Heart left ventricle (tissue), 7 donors: ENCODE measurements around a stretch of chr4.

DNA sequence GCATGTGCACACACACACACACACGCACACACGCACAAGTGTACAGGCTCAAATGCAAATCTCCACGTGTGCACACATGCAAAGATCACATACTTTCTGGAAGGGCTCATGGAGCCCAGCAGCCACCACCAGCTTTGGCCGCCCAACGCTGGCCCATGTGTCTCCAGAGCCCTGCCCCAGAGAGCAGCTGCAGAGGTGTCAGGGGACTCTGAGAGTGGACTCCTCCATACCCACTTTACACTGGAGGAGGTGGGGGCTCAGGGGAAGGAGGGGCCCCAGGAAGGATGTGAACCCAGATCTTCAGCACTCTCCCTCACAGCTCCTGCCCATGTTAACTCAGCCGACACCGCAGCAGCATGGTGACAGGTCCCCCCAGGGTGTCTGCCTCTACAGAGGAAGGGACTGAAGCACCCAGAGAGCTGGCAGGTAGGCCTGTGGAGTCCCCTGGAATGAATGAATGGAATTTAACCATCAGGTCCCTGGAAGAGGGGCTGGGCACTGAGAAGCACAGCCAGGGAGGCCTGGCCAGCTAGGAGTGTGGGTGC is 21.7 kb downstream of the SH3BP2 start:
- PRO-cap, 6 experiments: no peak in any of the 6 experiments
- RAMPAGE, long total RNA, 2 experiments: no peak in any of the 2 experiments
- RRBS: no CpG with 5 or more reads among the region's 7 CpGs

GRCh38 chr4:2893842-2894138 is 40.8 kb downstream of the MFSD10 start:
- PRO-cap, 6 experiments: no peak in any of the 6 experiments
- RAMPAGE, long total RNA, 2 experiments: no peak in any of the 2 experiments
- RRBS: no CpG with 5 or more reads among the region's 4 CpGs

GRCh38 chr4:2922636-2923038 is 12.0 kb downstream of the MFSD10 start:
- PRO-cap, 6 experiments: no peak in any of the 6 experiments
- RAMPAGE, long total RNA, 2 experiments: no peak in any of the 2 experiments
- RRBS: no CpG with 5 or more reads among the region's 4 CpGs

GRCh38 chr4:2932720-2933246 is 1.8 kb downstream of the MFSD10 start:
- PRO-cap, 6 experiments: no peak in any of the 6 experiments
- RAMPAGE, long total RNA, 2 experiments: no peak in any of the 2 experiments
- RRBS: no CpG with 5 or more reads among the region's 10 CpGs

GRCh38 chr4:2954175-2954624 is 9.0 kb downstream of the NOP14 start:
- PRO-cap, 6 experiments: no peak in any of the 6 experiments
- RAMPAGE, long total RNA, 2 experiments: no peak in any of the 2 experiments
- RRBS: no CpG with 5 or more reads among the region's 10 CpGs

DNA sequence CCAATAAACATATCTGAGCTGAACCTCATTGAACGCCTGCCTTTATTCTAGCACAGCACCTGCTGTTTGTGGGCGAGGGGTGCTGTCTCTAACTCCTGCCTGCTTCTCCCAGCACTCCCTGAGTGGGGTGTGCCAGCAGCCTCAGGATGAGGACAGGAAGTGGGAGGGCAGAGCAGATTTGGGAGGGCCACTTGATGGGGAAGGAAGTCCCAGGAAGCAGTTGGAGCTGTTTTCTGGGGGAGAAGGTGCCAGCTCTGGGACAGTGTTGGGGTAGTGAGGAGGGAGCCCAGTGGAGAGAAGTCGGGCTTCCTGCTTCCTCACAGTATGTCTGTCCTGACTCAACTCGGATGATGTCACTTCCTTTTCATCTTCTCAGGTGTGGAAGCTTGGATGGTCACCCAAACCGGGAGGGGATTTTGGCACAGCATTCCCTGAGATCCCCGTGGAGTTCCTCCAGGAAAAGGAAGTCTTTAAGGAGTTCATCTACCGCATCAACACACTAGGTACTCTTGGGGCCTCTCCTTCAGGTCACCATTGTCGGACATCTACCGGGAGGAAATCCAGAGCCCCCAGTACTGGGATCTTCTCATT is 29.1 kb upstream of the MSANTD1 start:
- PRO-cap, 6 experiments: no peak in any of the 6 experiments
- RAMPAGE, long total RNA, 2 experiments: no peak in any of the 2 experiments
- RRBS: 77% methylated on average over 3 of the region's 9 CpGs

DNA sequence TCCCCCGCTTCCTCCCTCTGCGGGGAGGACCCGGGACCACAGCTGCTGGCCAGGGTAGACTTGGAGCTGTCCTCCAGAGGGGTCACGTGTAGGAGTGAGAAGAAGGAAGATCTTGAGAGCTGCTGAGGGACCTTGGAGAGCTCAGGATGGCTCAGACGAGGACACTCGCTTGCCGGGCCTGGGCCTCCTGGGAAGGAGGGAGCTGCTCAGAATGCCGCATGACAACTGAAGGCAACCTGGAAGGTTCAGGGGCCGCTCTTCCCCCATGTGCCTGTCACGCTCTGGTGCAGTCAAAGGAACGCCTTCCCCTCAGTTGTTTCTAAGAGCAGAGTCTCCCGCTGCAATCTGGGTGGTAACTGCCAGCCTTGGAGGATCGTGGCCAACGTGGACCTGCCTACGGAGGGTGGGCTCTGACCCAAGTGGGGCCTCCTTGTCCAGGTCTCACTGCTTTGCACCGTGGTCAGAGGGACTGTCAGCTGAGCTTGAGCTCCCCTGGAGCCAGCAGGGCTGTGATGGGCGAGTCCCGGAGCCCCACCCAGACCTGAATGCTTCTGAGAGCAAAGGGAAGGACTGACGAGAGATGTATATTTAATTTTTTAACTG is 5.5 kb upstream of the MSANTD1 start:
- PRO-cap, 6 experiments: no peak in any of the 6 experiments
- RAMPAGE, long total RNA, 2 experiments: no peak in any of the 2 experiments
- RRBS: 33% methylated on average over 1 of the region's 19 CpGs

- PRO-cap, 6 experiments: peak in 4 of 6 experiments; most common plus-strand start chr4:3484544 (in 4); most common minus-strand start chr4:3484355 (in 1)
- RAMPAGE, long total RNA, 2 experiments: no peak in any of the 2 experiments
- RRBS: 36% methylated on average over 17 of the region's 40 CpGs
Measured at GRCh38 chr4:3484227-3485016, 21.3 kb downstream of the DOK7 start.

- PRO-cap, 6 experiments: no peak in any of the 6 experiments
- RAMPAGE, long total RNA, 2 experiments: no peak in any of the 2 experiments
- RRBS: no CpG with 5 or more reads among the region's 3 CpGs
Measured at GRCh38 chr4:3677825-3678088, 88.4 kb upstream of the ADRA2C start.

- PRO-cap, 6 experiments: no peak in any of the 6 experiments
- RAMPAGE, long total RNA, 2 experiments: no peak in any of the 2 experiments
- RRBS: no CpG with 5 or more reads among the region's 9 CpGs
Measured at GRCh38 chr4:3729508-3730011, 36.6 kb upstream of the ADRA2C start.

GRCh38 chr4:4496847-4497456 is 44.9 kb downstream of the STX18 start:
- PRO-cap, 6 experiments: no peak in any of the 6 experiments
- RAMPAGE, long total RNA, 2 experiments: no peak in any of the 2 experiments
- RRBS: no CpG with 5 or more reads among the region's 10 CpGs

- PRO-cap, 6 experiments: no peak in any of the 6 experiments
- RAMPAGE, long total RNA, 2 experiments: no peak in any of the 2 experiments
- RRBS: no CpG with 5 or more reads among the region's 10 CpGs
Measured at GRCh38 chr4:4502703-4503238, 39.1 kb downstream of the STX18 start.

GRCh38 chr4:4796562-4796977 is 62.9 kb upstream of the MSX1 start:
- PRO-cap, 6 experiments: no peak in any of the 6 experiments
- RAMPAGE, long total RNA, 2 experiments: no peak in any of the 2 experiments
- RRBS: no CpG with 5 or more reads among the region's 1 CpG

DNA sequence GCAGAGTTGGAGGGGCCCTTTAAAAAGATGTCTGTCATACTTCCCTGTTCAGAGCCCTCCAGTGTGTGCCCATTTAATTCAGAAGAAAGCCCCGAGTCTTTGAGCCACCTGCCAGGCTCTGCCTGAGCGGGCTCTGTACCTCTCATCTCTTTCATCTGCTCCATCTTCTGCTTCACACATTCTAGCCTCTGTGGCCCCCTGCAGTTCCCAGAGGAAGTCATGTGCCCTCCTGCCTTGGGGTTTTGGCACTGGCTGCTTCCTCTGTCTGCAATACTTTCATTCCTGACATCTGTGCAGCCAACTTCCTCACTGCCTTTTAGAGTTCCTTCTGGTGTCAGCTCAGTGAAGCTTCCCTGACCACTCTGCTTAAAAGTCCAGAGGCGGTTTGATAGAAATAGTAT is 6.2 kb upstream of the STK32B start:
- PRO-cap, 6 experiments: peak in 1 of 6 experiments; most common plus-strand start position 319 of the sequence (in 1); most common minus-strand start position 166 of the sequence (in 1)
- RAMPAGE, long total RNA, 2 experiments: no peak in any of the 2 experiments
- RRBS: no CpG with 5 or more reads among the region's 3 CpGs

- PRO-cap, 6 experiments: no peak in any of the 6 experiments
- RAMPAGE, long total RNA, 2 experiments: no peak in any of the 2 experiments
- RRBS: no CpG with 5 or more reads among the region's 6 CpGs
Measured at GRCh38 chr4:5783268-5783631, 72.2 kb downstream of the EVC start.

GRCh38 chr4:5826977-5827738 is 65.7 kb downstream of the CRMP1 start:
- PRO-cap, 6 experiments: no peak in any of the 6 experiments
- RAMPAGE, long total RNA, 2 experiments: no peak in any of the 2 experiments
- RRBS: no CpG with 5 or more reads among the region's 15 CpGs

GRCh38 chr4:6470323-6471404 is 1.8 kb downstream of the PPP2R2C start:
- PRO-cap, 6 experiments: peak in 3 of 6 experiments; most common plus-strand start chr4:6471020 (in 2); most common minus-strand start chr4:6470823 (in 1)
- RAMPAGE, long total RNA, 2 experiments: no peak in any of the 2 experiments
- RRBS: 2% methylated on average over 53 of the region's 99 CpGs

- PRO-cap, 6 experiments: no peak in any of the 6 experiments
- RAMPAGE, long total RNA, 2 experiments: no peak in any of the 2 experiments
- RRBS: no CpG with 5 or more reads among the region's 13 CpGs
Measured at GRCh38 chr4:6751367-6752141, 31.0 kb upstream of the KIAA0232 start.

- PRO-cap, 6 experiments: no peak in any of the 6 experiments
- RAMPAGE, long total RNA, 2 experiments: no peak in any of the 2 experiments
- RRBS: 63% methylated on average over 7 of the region's 16 CpGs
Measured at GRCh38 chr4:6767663-6768177, 14.8 kb upstream of the KIAA0232 start.

DNA sequence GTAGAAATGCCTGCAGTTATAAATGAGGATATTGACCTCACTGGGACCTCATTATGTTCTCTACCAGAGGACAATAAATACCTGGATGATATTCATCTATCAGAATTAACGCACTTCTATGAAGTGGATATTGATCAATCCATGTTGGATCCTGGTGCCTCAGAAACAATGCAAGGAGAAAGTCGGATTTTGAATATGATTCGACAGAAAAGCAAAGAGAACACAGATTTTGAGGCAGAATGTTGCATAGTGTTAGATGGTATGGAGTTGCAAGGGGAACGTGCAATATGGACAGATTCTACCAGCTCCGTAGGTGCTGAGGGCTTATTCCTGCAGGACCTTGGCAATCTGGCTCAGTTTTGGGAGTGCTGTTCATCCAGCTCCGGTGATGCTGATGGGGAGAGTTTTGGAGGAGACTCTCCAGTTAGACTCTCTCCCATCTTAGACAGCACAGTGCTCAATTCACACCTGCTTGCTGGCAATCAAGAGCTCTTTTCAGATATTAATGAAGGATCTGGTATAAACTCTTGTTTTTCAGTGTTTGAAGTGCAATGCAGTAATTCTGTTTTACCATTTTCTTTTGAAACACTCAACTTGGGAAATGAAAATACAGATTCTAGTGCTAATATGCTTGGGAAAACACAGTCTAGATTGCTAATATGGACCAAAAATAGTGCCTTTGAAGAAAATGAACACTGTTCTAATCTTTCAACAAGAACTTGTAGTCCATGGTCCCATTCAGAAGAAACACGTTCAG is 47.7 kb upstream of the TBC1D14 start:
- PRO-cap, 6 experiments: no peak in any of the 6 experiments
- RAMPAGE, long total RNA, 2 experiments: no peak in any of the 2 experiments
- RRBS: no CpG with 5 or more reads among the region's 7 CpGs